Gastroesophageal sphincter (tissue), 4 donors: ENCODE data around the gene SCN4B.

GRCh38 chr11:117076893-117078189 is 20.9 kb downstream of the SIK3 start:
- PRO-cap = no peak
- RAMPAGE, long total RNA, 4 experiments = no peak in any of the 4 experiments

DNA sequence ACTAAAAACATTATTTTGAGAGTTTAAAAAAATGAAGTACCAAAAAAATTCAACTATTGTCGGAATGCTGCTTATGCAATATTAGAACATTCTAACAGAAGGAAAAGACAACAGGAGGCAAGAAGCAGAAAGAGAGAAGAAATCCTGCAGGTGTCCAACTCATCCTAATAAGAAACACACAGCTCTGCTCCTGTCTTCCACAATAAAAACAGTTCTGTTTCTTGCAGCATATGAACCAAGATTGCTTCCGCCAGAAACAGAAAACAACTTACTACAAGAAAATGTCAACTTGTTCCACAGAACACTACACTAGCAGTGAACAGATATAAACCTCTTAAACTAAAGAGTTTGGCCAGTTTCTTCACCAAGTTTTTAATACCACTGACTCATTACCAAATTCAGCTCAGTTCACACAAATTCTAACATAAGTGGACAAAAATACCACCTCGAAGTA is 14.6 kb downstream of the SIK3 start:
- PRO-cap = no peak
- RAMPAGE, long total RNA, 4 experiments = no peak in any of the 4 experiments

GRCh38 chr11:117094578-117095410 is 3.4 kb downstream of the SIK3 start:
- PRO-cap = no peak
- RAMPAGE, long total RNA, 4 experiments = no peak in any of the 4 experiments

GRCh38 chr11:117183885-117184453 is 5.4 kb downstream of the SIDT2 start:
- PRO-cap = no peak
- RAMPAGE, long total RNA, 4 experiments = no peak in any of the 4 experiments

DNA sequence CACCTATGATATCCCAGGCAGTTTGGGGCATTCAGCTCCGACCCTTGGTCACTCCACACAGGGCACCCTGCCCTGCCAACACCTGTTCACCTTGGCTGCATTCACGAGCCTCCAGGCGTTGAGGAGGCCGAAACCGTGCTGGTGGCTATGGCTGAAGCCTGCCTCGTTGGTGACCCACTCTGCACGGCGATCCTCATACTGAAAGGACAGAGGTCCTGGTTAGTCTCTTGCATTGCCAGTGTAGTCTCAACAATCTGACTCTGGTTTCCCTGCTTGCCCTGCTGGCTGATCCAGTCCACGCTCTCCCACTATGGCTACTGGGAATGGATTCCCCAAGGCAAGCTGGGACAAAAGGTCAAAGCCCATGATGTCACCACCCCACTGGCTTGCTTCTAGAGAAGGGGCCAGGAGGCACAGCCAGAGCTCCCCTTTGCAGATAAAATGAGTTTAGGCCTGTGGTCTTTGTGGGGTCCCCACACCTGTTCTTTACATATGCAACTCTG is 12.9 kb downstream of the PCSK7 start:
- PRO-cap = unidirectional peak, minus-strand start at position 200 of the sequence; unidirectional peak, minus-strand start at position 248 of the sequence
- RAMPAGE, long total RNA, 4 experiments = start-site peak on the minus strand in 1 of 4 experiments, centred at position 177 of the sequence, 5 reads per replicate

GRCh38 chr11:117220495-117220973 is 11.3 kb downstream of the PCSK7 start:
- PRO-cap = bidirectional peak, plus-strand start at chr11:117220866, minus-strand start at chr11:117220692
- RAMPAGE, long total RNA, 4 experiments = no peak in any of the 4 experiments

DNA sequence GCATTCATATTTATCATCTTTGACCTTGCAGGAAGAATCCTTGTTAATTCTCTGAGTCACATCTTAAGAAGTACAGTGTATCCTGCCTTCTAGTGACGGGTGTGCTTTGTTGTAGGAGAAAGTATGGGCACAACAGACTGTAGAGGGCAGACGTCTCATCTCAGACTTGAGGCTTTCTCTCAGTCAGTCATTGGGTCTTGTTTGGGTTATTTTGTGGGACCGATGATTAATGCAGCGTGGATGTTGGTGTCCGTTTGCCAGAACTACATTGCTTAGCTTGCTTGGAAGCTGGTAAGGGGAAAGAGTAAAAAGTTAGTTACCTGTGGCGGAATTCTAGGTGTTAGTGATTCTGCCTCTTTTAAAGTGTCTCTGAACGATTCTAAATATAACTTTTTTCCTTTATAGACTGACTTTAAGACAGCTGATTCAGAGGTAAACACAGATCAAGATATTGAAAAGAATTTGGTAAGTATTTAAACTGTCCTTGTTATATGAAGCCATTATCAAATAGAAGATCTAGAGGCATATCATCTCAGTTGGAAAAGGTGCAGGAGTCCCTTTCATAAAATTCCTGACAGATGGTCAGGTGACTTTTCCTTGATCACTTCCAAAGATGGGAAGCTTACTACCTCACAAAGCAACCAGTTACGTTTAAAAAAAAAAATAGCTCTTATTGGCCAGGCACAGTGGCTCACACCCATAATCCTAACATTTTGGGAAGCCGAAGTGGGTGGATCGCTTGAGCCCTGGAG is 7.1 kb downstream of the RNF214 start:
- PRO-cap = no peak
- RAMPAGE, long total RNA, 4 experiments = no peak in any of the 4 experiments

GRCh38 chr11:117244148-117244859 is 11.8 kb downstream of the RNF214 start:
- PRO-cap = no peak
- RAMPAGE, long total RNA, 4 experiments = no peak in any of the 4 experiments

- PRO-cap = no peak
- RAMPAGE, long total RNA, 4 experiments = no peak in any of the 4 experiments
Measured at GRCh38 chr11:117246575-117247158, 14.2 kb downstream of the RNF214 start.

DNA sequence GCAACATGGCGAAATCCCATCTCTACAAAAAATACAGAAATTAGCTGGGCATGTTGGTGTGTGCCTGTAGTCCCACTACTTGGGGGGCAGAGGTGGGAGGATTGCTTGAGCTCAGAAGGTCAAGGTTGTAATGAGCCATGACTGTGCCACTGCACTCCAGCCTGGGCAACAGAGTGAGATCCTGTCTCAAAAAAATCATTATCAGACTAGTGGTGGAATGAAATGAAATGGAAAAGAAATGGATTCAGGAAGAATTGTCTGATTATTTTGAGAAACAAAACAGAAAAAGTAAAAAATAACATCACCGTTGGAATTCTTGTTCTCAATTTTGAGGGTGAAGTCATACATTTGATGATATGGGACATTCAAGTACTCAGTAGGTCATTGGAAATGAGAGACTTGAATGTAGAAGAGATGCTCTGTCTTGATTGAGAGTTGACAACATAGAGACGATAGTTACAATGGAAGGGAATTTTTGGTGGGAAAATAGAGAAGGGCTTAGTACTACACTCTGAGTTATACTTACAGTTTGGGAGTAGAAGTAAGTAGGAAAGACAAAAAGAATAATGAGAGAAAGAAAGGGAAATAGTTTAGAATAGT is 24.8 kb downstream of the RNF214 start:
- PRO-cap = no peak
- RAMPAGE, long total RNA, 4 experiments = no peak in any of the 4 experiments

- PRO-cap = no peak
- RAMPAGE, long total RNA, 4 experiments = no peak in any of the 4 experiments
Measured at GRCh38 chr11:117328409-117328801, 751 bp downstream of the CEP164 start.

- PRO-cap = no peak
- RAMPAGE, long total RNA, 4 experiments = no peak in any of the 4 experiments
Measured at GRCh38 chr11:117679626-117680099, 117.4 kb downstream of the DSCAML1 start.

- PRO-cap = no peak
- RAMPAGE, long total RNA, 4 experiments = start-site peak on the plus strand in 2 of 4 experiments, at chr11:117836270-117836324 at its widest, 21 to 22 reads per replicate
Measured at GRCh38 chr11:117836006-117836392, 11.5 kb upstream of the FXYD2 start.

DNA sequence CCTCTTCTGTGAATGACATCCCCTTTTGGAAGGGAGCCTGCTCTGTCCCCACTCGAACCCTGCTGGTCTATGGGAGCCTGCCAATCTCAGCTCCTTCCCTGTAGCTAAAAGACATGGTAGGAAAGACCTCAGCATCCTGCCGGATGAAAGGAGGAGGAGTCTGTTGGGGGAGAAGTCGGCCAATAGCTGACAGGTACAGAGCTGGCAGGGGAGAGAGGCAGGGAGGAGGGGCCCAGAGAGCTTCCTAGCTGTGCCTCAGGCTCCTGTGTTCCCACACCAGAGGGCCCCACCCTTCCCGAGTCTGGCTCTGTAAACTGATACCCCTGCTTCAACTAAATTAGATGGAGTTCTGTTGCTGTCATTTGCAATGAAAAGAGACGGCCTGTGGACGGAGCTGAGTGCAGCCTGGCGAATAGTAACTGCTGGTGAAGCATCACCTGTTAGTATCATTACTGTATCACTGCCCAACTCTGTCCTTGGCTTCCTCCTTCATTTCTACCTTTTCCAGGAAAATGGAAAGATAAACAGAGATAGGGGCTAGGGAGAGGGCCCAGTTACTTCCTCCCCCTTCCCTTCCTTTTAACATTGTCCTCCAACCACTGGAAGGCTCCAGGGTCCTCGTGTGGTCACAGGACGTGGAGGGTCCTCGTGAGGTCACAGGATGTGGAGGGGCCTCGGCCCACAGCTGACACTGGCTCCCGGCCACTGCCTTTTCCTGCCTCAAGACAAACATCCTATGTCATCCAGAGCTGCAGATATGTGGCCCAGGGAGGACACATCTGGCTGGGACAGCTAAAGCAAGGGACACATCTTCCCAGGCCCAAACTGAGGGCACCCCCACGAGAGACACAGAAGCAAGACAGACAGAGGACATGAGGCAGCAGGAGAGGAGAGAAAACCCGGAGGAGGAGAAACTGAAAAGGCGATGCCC is 15.0 kb downstream of the FXYD6 start:
- PRO-cap = unidirectional peak, plus-strand start at position 746 of the sequence
- RAMPAGE, long total RNA, 4 experiments = no peak in any of the 4 experiments

DNA sequence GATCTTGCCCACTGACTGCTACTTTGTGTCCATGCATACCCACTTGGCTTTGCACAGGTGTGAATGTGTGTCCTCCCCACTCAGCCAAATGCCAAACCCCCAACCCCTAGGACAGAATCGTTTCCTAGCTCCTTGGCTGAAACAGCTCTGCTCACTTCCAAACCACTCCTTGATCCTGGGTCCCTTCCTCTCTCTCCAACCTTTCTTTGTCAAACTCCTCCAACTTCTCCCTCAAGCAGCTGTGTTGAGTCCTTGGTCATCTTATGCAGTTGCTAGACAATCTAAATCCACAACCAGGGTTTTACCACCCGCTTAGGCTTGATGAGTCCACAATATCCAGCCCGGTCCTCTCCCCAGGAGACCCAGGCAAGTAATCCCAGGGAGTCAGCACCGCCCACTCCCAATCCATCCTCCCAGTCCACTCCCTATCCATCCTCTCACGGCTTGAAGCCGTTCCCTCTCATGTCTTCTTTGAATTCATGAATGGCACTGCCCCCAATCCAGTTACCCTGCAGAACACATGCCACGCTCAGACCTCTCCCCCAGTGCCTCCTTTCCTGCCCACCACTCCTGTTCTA is 3.5 kb upstream of the FXYD6 start:
- PRO-cap = no peak
- RAMPAGE, long total RNA, 4 experiments = no peak in any of the 4 experiments

- PRO-cap = unidirectional peak, plus-strand start at chr11:117907508
- RAMPAGE, long total RNA, 4 experiments = no peak in any of the 4 experiments
Measured at GRCh38 chr11:117907105-117907879, 21.9 kb downstream of the TMPRSS13 start.

- PRO-cap = bidirectional peak, plus-strand start at chr11:117989949, minus-strand start at chr11:117989784
- RAMPAGE, long total RNA, 4 experiments = start-site peak on the plus strand in 2 of 4 experiments, at chr11:117989911-117990292 at its widest, 10 to 36 reads per replicate
Measured at GRCh38 chr11:117989348-117990530, 3.5 kb downstream of the IL10RA start.

- PRO-cap = no peak
- RAMPAGE, long total RNA, 4 experiments = no peak in any of the 4 experiments
Measured at GRCh38 chr11:117998138-117998725, 12.0 kb downstream of the IL10RA start.

DNA sequence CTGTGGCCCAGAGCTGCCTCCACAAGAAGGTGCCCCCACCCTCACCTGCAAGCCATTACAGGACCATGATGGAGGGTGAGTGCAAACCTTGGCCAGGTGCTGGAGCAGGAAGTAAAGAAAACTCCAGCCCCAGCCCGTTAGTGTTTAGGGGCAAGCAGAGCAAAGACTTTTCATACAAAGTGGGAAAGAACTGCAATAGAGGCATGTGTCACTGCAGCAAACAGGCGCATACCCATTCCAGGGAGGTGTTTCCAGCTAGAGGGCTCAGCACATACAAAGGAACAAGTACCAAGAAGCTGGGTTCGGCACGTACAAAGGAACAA is 26.2 kb downstream of the SCN4B start:
- PRO-cap = no peak
- RAMPAGE, long total RNA, 4 experiments = no peak in any of the 4 experiments

DNA sequence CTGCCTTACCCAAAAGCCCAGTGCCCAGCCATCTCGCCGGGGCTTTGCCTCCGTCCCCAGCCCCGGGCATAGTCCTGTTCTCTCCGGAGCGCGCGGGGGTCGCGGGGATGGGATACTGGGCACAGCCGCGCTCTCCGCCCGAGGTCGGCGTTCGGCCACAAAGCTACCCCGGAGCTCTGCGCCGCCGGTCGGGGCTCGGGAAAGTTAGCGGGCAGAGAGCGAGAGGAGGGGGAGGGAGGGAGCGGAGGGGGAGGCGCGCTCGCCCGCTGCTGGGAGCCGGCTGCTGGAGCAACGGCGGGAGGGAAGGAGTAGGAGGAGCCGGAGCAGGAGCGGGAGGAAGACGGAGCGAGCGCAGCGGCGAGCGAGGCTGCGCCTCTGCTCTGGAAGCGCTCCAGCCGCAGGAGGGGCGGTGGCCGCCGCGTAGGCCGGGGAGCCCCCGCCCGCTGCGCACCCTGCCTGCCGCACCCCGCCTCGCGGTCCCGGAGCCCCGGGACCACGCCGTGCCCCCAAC is at the start of gene SCN4B:
SCN4B (minus strand) TSS at position 220 of the 511 bp plus-strand sequence.
- PRO-cap = no peak
- RAMPAGE, long total RNA, 4 experiments = no peak in any of the 4 experiments